Vermiform appendix (tissue), 1 donor: ENCODE measurements around a stretch of chr7.

DNA sequence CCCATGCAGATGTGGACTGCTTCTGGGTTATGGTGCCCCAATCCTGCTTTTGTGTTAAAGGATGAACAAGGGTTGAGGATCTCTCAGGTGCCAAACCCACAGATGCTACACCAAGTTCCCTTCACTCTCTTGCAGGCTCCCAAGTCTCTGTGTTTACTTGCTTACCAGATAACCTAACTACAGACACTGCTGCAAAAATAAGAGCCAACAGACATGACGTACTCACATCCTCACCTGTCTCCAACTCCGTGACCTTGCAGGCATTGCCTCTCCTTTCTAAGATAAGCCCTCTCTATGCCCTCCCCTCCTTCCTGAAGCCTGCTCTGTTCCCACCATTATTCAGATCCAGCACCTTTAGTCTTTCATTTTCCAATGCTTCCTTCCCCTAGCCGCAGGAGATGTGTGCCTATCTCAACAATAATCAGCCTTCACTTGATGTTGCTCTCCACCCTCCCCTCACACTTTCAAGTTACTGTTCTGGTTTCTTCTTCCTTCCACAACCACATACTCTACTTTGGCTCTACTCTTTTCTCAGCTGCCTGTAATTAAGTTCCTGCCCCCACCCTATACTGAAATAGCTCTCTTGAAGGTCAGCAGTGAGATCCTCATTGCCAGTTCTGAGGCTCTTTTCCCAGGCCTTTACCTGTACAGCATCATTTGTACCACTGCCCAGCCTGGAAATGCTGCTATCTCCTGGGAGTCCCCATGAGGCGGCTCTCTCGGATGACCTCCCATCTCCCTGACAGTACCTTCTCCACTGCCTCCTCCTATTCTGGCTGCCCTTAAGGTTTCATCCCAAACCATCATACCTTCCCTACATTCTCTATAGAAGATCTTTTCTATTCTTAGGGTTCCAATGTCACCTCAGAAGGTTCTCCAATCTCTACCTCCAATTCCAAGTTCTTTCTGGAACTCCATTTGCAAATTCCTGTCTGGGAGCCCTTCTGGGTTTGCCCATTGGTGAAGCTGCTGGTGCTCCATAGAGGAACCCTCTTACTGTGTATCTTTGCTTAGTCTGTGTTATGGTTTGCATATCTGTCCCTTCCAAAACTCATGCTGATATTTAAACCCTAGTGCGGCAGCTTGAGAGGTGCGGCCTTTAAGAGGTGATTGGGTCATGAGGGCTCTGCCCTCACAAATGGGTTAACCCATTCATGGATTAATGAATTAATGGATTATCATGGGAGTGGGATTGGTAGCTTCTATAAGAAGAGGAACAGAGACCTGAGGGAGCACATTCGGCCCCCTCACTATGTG is 129.6 kb downstream of the ICA1 start:
- PRO-cap = bidirectional peak, plus-strand start at position 207 of the sequence, minus-strand start at position 149 of the sequence; bidirectional peak, plus-strand start at position 582 of the sequence, minus-strand start at position 466 of the sequence

DNA sequence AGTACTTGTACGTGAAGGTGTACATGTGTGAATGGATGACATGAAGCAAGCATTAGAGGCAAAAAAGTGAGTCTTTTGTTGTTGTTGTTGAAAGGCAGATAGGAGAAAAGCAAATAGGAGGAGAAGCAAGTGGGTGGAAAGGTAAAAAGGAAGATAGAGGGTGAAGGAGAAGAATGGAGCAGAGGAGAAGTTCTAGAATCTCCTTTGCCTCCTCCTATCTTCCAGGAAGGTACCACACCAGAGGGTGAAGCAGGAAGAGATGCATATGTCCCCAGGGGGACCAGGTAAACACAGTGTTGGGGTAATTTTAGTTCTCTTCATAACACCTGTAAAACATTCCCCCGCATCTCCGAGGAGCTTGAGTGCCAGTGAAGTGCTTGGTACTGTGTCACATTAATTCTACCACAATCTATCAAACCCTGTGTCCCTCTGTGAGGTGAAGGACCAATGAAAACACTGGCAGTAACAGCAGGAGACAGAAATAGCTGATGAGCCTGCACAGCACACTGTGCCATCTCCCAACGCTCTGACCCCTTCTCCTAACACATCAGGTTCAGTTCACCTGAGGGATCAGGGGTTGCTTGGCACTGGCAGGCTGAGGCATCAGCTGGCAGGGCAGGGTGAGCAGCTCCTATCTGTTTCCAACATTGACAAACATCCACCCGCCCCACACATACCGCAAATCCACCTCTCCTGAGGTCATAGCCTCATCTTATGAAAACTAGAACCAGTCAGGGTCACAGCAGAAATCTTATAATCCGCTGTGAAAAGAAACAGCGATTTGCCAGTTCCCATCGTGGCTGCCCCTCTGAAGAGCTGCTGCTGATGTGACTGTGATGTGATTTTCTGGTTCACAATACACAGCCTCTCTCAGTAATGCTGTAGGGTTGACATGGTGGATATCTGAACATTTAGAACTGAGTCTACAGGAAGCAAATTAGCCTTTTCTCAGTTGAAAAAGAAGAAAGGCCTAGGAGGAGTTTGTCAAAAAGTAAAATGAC is 121.0 kb downstream of the ICA1 start:
- PRO-cap = unidirectional peak, plus-strand start at position 478 of the sequence

GRCh38 chr7:8261256-8261733 is 672 bp downstream of the ICA1 start:
- PRO-cap = no peak

- PRO-cap = bidirectional peak, plus-strand start at chr7:8262663, minus-strand start at chr7:8262555
These were observed 432 bp upstream of the ICA1 start for GRCh38 chr7:8262438-8262759.

DNA sequence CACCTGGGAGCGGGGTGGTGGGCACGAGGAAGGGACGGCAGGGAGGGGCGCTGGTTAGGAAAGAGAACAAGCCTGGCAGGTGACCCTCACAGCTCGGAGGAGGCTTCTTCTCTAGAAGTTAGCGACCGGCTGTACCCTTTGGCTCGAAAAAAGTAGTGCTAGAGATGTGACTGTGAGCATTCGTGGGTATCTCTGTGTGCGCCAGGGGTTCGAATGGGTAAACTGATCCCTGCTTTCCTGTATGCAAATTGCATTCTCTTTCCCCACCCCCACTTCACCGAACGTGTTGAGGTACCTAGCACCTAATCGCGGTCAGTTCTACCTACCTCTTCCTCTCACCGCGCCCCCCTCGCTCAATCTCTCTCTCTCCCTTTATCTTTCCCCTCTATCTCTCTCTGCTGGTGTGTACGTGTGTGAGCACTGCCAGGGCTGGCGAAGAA is 1.4 kb downstream of the NXPH1 start:
- PRO-cap = no peak

- PRO-cap = no peak
These were observed 329.6 kb downstream of the NXPH1 start for GRCh38 chr7:8762859-8763495.

DNA sequence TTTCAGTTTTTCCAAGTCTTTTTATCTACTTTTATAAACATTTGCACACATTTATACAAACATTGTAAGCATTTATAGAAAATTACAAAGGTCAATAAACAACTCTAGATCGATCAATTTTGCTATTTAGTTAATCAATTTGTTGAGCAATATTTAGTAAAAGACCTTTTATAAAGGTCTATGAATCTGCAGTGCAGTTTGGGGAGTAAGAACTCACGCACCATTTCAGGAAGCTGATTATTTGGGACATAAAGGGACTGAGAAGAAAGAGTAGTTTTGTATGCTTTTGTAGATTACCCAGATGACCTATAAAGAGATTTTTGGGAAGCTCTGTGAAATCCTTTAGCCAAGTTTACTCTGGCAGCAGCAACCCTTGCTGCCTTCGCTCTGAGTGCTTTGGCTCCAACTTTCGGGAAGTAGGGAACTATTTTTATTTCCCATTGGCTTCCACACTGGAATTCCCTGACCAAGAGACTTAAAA is 1076.5 kb downstream of the NDUFA4 start:
- PRO-cap = no peak

- PRO-cap = no peak
These were observed 783.0 kb downstream of the NDUFA4 start for GRCh38 chr7:10156902-10157410.

- PRO-cap = unidirectional peak, plus-strand start at chr7:10451236
These were observed 489.0 kb downstream of the NDUFA4 start for GRCh38 chr7:10451057-10451300.

- PRO-cap = no peak
These were observed 257.3 kb downstream of the PHF14 start for GRCh38 chr7:11230920-11231483.

DNA sequence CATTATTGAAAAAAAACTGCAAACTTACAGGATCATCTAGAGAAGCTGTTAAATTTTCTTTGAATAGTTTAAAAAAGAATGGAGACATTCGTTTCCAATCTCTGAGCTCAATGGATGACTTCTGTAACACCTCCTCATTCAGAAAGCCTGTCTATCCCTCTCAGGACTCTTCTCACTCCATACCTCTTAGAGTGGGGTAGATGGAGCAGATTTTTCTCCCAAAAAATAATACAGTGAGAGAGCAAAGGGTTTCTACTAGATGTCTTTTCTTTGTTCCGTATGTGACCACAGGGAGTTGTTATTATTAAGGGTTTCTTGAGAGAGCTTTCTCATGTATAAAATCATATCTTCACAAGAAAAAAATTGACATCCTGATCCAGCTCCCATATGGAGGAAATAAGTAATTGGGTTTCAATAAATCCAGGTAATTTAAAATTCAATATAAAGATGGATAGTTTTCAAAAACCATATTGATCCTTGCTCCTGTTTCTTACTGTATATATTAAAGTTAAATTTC is 407.4 kb downstream of the PHF14 start:
- PRO-cap = unidirectional peak, minus-strand start at position 298 of the sequence

GRCh38 chr7:11552340-11552670 is 279.7 kb downstream of the THSD7A start:
- PRO-cap = no peak

DNA sequence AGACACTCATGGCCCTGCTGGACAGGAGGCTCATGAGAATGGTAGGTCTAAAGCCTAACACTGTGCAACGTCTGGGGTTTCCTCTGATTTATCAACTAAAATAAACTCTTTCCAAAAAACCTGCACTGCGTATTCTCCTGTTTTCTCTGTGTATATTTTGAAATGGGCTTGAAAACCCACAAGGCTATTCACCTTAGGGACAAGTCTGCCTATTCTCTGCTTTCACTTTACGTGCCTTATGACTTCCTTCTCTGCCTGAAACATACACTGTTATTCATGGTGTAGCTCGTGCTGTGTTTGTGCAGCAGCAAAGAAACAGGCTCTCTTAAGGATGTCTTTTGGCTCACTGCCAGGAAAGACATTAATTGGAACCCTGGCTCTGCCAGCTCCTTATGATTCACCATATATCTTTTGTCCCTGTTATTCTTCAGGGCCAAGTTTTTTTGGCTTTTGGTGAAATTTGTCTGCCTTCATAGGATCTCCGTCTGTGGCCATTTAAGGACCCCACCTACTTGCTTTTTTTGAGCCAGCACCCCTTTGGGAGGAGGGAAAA is 92.4 kb downstream of the TMEM106B start:
- PRO-cap = no peak

- PRO-cap = no peak
These were observed 80.5 kb downstream of the VWDE start for GRCh38 chr7:12323018-12323781.

- PRO-cap = no peak
These were observed 14.5 kb upstream of the SCIN start for GRCh38 chr7:12556038-12556385.

DNA sequence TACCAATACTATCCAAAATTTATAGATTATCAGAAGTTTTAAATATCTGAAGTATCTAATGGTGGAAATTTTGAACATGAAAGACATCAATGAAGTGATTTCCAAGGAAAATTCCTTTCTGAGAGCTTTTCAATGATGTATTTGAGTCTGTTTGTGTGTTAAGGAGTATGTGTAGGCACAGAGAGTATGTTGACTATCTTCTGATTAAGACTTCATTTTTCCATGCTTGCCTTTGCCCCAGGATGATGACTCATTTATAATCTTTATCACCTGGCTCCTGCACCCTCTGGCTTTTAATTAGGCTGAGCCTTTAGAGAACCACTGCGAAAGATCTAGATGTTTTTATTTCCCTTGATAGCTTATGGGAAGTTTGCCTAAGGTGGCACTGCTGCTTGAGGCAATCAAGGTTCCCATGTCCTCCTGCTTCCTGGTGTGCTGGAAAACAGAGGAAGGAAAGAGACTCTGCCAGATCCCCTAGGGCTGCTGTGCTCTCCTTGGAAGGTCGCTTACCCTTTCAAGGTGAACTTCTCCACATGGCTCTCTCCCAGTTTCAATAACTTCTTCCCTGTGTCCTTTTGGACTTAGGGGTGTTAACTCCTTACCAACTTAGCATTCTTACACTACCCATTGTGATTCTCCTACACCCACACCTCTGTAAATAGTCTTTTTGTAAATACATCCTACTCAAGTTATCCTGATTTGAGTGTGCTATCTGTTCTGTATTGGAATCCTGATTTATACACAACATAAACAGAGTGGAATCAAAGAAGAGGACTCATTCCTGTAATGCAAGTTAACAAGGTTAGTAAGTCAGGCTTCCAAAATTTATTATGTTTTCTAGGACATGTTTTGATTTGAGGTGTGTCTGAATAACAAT is 114.7 kb downstream of the ARL4A start:
- PRO-cap = no peak

- PRO-cap = unidirectional peak, minus-strand start at chr7:13057660
These were observed 370.1 kb downstream of the ARL4A start for GRCh38 chr7:13057352-13058112.

DNA sequence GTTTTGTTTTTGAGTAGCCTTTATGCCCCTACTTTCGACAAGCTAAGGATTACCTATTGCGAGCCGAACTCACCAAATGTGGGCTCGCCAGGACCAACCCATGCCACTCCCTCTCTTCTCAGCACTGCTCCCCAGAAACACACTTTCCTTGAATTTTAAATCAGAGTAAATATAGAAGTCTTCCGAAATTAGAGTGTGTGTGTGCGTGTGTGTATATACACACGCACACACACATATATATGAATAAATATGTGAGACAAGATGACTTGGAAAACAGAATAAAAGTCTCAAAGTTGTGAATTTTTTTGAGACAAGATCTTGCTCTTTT is 96.7 kb downstream of the AGMO start:
- PRO-cap = no peak

DNA sequence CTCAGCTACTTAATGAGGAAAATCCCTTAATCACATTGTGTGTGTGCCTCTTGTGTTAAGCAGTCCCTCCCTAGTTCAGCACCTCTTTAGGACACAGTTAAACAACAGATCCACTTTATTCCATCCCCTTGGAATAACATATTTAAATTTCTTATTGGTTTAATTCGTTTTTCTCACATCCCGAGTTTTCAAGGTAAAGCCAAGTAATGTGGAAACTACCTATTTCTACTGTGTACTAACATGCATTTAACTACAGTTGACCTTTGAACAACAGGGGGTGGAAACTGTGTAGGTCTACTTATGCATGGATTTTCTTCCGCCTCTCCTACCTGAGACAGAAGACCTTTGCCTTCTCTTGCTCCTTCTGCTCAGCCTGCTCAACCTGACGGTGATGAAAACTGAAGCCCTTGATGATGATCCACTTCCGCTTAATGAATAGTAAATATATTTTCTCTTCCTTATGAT is 18.6 kb downstream of the MEOX2 start:
- PRO-cap = no peak

DNA sequence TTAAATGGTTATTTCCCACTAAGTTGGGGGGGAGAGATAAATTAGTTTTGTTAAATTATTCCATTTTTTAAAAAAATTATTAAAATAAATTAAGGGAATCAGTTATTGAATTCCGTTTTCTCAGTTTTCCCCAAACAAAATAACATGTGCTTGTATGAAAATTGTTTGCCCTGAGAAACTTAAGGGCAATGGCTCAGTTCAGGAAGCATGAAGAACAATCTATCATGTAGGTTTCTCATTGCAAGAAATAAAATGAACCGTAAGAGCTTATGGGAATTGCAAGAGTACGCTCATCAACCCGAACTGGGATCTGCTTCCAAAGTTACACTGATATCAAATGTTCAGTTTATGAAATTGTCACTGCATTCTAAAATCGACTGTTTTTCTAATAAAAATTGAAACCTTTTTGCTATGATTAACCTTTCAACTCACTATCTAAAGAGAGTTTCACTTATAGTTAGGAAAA is 2.5 kb downstream of the MEOX2 start:
- PRO-cap = no peak